HT-29 (cell line): ENCODE data around the genes DGCR6, CLDN5 and TXNRD2.

GRCh38 chr22:17785066-17785572, 10.8 kb upstream of the BID start:
- RAMPAGE, long total RNA, result no peak

GRCh38 chr22:17884011-17884533, 109.8 kb upstream of the BID start:
- RAMPAGE, long total RNA, result no peak

- RAMPAGE, long total RNA, result no peak
Observed at GRCh38 chr22:17938283-17938891, 86.0 kb downstream of the MICAL3 start.

- RAMPAGE, long total RNA, result no peak
Observed at GRCh38 chr22:17941808-17942564, 82.4 kb downstream of the MICAL3 start.

- RAMPAGE, long total RNA, result no peak
Observed at GRCh38 chr22:17949287-17949737, 75.0 kb downstream of the MICAL3 start.

- RAMPAGE, long total RNA, result no peak
Observed at GRCh38 chr22:17950900-17951214, 73.5 kb downstream of the MICAL3 start.

DNA sequence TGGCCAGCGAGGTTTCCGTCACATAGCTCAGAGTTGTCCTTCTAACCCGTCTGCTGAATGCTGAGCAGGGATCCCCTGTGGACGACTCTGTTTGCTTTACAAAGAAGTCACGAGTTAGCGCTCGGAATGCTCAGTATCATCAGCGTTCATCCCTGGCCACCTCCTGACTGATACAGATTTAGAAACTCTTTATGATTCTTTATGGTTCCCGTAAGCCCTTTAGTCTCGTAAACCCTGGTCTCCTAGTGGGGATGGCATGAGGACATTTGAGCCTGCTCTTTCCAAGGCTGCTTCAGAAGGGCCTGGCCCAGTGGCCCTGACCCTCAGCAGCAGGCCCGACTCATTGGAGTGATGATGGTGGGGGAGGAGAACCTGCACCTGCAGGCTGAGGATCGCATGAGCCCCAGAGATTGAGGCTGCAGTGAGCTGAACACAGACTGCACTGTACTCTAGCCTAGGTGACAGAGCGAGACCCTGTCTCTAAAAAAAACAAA, 9.6 kb downstream of the PEX26 start:
- RAMPAGE, long total RNA, result no peak

GRCh38 chr22:18905449-18905850, 670 bp upstream of the DGCR6 start:
- RAMPAGE, long total RNA, result no peak

- RAMPAGE, long total RNA, result no peak
Observed at GRCh38 chr22:18906183-18906593, at the start of gene DGCR6. Gene DGCR6 (plus strand): TSS chr22:18906320.

GRCh38 chr22:19081369-19082046, 40.7 kb downstream of the DGCR2 start:
- RAMPAGE, long total RNA, result no peak

- RAMPAGE, long total RNA, result no peak
Observed at GRCh38 chr22:19430371-19430974, 1.1 kb downstream of the HIRA start.

GRCh38 chr22:19430975-19431562, 464 bp downstream of the HIRA start:
- RAMPAGE, long total RNA, result no peak

DNA sequence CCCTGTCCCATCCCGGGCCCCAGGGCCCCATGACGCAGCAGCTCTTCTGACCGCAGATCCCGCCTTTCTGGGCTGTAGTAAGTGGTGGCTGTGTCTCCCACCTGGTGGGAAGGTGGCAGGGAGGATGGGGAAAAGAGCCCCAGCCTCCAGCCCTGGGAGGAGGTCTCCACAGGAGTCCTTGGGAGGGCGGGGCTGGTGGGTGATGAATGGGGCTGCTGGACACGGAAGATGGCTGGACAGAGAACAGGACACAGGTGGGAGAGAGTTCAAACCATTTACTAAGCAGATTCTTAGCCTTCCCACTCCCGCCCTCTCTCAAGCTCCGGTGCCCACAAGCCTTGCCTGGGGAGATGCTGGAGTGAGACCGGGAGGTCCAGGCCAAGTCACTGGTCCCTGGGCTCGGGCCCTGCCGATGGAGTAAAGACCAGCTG, 1.4 kb downstream of the CLDN5 start:
- RAMPAGE, long total RNA, result no peak

DNA sequence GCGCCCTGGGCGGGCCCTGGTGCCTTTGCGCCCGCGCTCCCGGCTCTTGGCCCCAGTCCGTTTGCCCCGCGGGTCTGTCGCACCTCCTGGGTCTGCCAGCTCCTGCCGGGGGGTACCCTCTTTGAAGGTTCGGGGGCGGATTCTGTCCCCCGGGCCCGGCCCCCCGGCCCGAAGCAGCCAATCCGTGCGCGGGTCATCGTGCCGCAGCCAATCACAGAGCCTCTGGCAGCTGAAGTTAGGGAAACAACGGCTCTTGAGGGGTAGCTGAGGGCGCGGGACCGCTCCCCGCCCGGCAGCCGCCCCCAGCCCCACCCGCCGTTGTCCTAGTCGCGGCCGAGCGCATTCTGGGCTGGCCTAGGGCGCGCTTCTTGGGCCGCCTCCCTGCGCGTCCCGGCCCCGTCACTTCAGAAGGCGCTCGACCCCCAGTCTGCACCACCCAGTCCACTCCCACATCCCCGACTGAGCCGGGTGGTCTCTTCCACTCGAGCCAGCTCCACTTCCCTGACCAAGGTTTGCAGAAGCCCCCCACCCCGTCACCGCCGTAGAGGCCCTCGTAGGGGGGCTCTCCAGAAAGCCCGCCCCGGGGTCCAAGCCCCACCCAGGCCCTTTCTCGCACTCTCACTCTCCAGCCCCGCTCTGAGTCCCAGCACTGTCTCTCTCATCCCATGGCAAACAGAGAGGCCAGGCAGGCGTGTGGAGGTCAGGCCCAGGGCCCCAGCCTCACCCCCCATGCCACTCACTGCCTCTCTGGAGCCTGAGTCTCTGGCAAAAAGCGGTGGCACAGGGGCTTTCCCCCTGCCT, at the start of gene CLDN5:
CLDN5 (minus strand) TSS at position 97 of the 801 bp plus-strand sequence.
- RAMPAGE, long total RNA, result no peak

DNA sequence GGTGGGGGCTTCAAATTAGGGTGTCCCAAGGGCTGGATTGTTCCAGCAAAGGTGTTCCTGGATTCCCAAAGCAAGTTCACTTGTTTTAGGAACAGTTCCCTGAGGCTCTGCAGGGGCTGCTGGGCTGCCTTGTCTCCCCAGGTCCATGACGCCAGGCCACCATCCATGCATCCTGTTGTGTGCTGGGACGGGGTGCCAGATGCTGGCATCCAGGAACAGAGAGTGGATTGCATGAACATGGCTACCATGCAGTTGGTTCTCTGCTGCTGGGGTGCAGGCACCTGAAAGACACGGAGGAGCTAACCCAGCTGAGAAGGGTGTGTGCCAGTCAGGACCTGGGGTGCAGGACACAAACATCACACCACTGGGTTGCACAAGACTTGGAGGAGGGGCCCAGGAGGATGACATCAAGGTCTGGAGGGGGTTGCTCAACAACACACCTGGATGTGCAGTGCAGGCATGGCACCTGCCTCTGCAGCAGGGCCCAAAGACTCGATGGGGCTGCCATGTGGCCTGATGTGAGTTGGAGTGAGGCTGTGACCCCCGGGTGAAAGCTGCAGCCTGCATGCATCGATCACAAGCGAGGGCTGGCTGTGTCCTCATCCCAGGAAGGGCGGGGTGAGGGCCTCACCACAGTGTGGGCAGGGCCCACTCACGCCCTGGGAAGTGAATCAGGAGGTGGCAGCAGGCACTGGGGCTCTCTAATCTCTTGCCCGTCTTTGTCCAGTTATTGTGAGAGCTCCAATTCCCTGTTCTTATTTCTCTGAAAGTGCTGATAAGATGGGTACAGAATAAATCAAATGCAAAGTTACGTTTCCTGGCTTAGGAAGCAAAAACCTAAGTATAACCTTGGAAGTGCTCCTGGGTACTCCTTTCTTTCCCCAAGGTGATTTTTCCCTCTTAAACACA, 74.1 kb upstream of the CLDN5 start:
- RAMPAGE, long total RNA, result no peak

DNA sequence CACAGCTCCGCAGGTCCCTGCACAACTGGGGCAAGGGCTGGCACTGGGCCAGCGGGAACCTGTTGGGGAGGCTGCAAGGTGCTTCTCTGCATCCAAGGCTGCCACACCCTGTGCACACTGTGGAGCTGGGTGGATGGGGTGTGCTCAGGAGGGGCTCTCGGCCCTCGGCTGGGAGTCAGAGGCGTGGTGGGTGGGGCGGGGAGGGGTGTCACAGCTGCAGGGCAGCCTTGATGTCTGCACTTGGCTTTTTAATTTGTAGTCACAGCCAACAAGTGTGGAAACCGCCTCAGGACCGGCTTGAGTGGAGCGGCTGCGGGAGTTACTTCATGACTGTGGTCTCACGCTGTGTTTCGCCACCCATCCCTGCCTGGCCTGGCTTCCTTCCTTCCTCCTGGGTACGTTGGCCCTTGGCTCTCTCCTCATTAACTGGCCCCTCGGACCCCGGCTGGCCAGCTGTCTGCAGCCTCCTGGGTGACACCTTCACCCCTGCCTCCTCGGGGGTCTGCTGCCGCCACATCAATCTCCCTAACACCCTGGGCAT, 26.3 kb upstream of the SEPTIN5 start:
- RAMPAGE, long total RNA, result no peak

GRCh38 chr22:19718905-19719428, 4.4 kb upstream of the GP1BB start:
- RAMPAGE, long total RNA, result no peak

GRCh38 chr22:19756368-19757203, 4.0 kb upstream of the TBX1 start:
- RAMPAGE, long total RNA, result no peak

GRCh38 chr22:19932196-19933279, 9.0 kb upstream of the COMT start:
- RAMPAGE, long total RNA, result no peak

DNA sequence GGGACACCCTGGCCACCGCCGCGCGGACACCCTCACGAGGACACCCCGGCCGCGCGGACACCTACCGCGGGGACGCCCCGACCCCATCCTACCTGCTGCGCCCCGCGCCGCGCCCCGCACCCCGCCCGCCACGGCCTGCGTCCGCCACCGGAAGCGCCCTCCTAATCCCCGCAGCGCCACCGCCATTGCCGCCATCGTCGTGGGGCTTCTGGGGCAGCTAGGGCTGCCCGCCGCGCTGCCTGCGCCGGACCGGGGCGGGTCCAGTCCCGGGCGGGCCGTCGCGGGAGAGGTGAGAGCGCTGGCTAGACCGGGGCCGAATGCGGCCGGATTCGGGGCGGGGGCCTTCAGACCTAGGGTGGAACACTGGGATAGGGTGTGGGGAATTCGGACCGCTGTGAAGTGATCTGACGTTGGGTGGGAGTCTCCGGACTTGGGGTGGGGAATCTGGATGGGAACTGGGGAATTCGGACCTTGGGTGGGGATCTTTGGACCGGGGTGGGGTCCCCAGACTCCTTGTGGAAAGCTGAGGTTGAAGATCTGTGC, at the start of gene TXNRD2:
TXNRD2 (minus strand) TSS at position 210 of the 543 bp plus-strand sequence.
- RAMPAGE, long total RNA, result start-site peak on the plus strand centred at position 251 of the sequence, 37 bp wide, 34 and 33 reads in 2 replicates